Gallbladder (tissue), 1 donor: ENCODE measurements around a stretch of chr9.

DNA sequence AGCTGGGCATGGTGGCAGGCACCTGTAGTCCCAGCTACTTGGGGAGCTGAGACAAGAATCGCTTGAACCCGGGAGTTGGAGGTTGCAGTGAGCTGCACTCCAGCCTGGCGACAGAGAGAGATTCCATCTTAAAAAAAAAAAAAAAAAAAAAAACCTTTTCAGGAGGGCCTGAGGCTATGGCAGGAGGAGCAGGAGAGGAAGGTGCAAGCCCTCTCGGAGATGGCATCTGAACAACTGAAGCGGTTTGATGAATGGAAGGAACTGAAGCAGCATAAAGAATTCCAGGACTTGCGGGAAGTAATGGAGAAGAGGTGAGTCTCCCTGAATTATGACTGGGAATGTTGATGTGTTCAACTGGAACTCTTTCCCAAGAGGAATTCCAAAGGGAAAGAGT, 18.0 kb downstream of the GLE1 start:
- PRO-cap = no peak

DNA sequence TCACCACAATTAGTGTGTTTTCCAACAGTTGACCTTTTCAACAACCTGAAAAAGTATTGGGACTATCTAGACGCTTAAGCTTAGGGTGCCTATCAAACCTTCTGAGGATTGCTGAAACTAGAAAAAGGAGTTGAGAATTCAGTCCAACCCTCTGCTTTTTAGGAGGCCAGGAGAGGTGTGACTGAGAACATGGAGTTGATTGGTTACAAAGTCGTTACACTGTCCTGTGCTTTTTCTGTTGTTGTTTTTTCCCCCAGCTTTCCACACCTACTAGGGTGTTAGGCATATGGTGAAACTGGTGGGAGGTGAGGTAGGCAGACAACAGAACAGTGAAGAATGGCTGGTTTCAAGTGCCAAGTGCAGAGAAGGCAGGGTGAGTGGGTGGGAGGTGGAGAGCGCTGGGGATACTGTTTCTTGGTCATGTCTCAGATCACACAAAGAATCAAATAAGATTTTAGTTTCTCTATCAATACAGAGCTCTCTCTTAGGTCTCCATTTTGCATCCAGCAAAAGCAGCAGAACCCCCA, 2.2 kb upstream of the SPTAN1 start:
- PRO-cap = no peak

DNA sequence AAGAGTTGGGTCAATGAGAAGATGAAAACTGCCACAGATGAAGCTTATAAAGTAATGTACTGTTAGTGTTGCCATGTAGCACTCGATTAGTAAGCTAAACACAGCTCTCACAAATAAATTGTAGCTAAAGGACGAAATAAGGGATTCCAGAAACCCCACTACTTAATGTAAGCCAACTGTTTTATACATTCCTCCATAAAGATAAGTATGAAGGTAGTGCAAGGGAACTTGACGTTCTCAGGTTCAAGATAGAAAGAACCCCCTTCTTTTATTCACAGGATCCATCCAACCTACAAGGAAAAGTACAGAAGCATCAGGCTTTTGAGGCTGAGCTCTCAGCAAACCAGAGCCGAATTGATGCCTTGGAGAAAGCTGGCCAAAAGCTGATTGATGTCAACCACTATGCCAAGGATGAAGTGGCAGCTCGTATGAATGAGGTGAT, 30.4 kb downstream of the SPTAN1 start:
- PRO-cap = no peak

- PRO-cap = no peak
These were observed 27.3 kb downstream of the DYNC2I2 start for GRCh38 chr9:128629199-128629864.

DNA sequence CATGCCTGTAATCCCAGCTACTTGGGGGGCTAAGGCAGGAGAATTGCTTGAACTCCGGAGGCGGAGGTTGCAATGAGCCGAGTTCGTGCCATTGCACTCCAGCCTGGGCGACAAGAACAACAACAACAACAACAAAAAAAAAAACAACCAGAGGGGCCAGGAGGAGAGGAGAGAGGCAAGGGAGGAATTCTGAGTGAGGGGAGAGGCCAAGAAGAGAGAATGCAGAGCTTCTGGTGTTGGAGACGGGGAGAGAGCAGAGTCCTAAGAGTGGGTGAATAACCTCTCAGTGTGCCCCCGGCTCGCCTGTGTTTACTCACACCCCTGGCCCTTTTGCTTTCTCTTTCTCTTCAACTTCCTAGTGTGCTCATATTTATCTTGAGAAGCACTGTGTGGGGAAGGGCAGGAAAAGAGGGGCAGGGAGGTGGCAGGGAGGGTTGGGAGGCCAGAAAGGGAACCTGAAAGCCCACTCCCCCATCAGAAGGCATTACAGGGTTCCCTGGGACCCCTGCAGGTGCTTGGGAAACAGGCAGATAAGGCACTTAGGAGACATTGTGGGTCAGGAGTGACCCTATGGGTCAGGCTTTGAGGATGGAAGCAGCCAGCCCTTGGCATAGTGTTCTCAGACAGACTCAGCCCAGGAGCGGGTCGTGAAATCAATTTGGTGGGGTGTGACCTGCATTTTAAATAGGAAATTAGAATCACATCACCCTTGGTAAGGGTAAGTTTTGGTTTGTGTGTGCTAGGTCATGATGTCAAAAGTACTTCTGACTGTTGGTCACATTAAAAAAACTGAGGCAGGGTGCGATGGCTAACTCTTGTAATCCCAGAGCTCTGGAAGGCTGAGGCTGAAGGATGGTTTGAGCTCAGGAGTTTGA, 2.9 kb upstream of the SET start:
- PRO-cap = bidirectional peak, plus-strand start at position 373 of the sequence, minus-strand start at position 332 of the sequence

DNA sequence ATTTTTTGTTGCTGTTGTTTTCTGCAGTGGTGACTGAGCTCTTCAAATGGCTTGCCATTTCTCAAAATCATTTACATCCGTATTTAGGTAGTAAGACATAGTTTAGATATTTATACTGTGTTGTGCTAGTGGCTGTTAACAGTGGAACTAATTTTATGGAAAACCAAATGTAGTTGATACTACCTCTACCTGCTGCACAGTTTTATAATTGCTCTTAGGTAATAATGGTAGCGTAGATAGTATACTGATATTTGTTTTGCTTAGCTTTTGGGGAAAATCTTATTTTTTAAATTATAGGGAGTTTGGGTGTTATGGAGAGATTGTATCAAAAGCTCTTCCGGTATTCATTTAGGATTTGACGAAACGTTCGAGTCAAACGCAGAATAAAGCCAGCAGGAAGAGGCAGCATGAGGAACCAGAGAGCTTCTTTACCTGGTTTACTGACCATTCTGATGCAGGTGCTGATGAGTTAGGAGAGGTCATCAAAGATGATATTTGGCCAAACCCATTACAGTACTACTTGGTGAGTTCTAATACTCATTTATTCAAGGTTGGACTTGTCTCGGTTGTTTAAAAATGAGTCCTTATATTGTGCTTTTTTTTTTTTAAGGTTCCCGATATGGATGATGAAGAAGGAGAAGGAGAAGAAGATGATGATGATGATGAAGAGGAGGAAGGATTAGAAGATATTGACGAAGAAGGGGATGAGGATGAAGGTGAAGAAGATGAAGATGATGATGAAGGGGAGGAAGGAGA, 4.4 kb downstream of the SET start:
- PRO-cap = no peak

DNA sequence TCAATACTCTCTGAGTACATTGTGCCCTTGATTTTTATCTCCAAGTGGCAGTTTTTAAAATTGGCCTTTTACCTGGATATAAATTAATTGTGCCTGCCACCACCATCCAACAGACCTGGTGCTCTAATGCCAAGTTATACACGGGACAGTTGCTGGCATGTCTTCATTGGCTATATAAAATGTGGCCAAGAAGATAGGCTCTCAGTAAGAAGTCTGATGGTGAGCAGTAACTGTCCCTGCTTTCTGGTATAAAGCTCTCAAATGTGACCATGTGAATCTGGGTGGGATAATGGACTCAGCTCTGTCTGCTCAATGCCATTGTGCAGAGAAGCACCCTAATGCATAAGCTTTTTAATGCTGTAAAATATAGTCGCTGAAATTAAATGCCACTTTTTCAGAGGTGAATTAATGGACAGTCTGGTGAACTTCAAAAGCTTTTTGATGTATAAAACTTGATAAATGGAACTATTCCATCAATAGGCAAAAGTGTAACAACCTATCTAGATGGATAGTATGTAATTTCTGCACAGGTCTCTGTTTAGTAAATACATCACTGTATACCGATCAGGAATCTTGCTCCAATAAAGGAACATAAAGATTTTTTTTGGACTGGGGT, 6.4 kb upstream of the PKN3 start:
- PRO-cap = no peak

- PRO-cap = no peak
These were observed 1.0 kb downstream of the ZER1 start for GRCh38 chr9:128770800-128771041.

- PRO-cap = no peak
These were observed 515 bp downstream of the ZER1 start for GRCh38 chr9:128771042-128771782.

DNA sequence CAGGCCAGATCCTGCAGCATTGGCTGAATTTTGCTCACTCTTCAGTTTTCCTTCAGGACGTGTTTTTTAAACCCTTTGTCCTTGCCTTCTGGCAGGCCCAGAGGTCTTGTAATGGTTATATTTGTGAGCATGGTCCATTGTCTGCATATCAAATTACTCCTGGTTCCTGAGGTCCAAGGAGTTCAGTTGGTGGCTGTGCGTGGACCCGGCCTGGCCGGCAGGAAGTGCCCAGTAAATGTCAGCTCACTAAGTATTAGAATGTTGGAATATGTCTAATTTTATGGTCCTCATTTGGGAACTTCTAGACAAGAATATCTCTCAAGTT, 690 bp downstream of the TBC1D13 start:
- PRO-cap = no peak

DNA sequence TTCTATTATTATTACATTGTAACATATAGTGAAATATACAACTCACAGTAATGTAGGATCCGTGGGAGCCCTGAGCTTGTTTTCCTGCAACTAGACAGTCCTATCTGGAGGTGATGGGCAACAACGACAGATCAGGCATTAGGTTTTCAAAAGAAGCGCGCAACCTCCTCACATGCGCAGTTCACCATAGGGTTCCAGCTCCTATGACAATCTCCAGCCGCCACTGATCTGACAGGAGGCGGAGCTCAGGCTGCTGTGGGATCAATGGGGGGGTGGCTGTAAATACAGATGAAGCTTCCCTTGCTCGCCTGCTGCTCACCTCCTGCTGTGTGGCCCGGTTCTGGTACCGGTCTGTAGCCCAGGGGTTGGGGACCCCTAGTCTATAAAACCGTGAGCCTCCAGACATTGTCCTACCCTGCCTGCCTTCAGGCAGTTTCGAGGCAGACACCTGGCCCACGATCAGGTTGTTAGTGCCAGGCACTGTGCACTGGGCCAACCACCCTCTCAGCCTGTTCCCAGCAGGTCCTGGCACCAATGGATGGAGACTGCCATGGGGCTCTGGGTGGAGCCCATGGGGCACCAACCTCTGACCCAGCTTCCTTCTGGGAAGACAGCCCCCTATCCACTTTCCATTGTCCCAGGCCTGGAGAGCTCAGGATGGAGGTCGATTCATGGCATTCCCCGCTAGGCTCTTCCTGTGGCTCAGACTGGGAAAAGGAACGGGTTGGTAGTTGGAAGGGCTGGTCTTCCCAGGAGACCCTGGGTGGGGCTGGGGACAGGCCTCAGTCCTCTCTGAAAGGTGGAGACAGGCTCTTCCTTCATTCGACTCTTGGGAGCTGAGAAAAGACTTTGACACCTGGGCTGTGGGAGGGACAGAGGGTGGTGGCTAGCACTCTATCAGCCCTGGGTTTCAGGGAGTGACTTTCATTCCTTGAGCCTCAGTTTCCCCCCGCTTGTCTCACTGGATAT, 1.7 kb downstream of the ENDOG start:
- PRO-cap = no peak

GRCh38 chr9:128883239-128883386, 1.2 kb downstream of the LRRC8A start:
- PRO-cap = no peak

GRCh38 chr9:128898585-128899321, 16.8 kb downstream of the LRRC8A start:
- PRO-cap = no peak

DNA sequence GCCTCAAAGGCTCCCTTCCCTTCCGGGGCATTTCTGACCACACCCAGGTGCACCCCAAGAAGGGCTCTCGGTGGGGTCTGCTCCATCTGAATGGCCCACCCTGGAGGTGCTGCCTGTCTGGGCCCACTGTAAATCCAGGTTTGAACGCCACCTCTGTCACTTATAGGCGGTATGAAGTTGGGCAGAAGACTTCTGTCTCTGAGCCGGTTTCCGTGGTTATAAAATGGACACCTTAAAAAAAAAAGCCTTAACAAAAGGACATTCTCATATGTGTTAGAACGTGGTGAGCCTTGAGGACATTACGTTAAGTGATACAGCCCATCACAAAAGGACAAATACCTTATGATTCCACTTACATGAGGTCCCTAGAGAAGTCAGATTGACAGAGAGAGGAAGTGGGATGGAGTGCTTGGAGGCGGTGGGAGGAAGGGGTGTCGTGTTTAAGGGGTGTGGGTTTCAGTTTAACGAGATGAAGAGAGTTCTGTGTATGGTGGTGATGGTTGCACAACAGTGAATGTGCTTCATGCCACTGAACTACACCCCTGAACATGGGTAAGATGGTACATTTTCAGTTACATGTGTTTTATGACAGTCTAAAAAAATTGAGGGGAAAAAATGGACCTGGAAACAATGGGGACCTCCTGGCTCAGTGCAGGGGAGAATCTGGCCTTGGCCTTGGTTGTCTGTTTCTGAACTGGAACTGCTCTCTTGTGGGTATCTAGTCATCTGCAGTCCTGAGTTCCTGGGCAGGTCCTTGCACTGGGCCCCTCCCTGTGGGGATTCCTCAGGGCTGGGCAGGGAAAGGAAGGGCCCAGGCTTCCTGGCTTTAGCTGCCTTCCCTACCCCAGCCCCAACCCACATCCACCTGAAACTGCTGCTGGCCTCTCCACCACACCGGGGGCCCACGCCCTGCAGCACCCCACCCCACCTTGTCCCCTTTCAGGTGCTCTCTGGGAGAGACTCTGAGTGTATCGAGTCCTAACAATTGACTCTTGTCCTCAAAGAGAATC, 17.7 kb downstream of the LRRC8A start:
- PRO-cap = no peak

GRCh38 chr9:128902782-128903193, 18.0 kb upstream of the PHYHD1 start:
- PRO-cap = no peak

DNA sequence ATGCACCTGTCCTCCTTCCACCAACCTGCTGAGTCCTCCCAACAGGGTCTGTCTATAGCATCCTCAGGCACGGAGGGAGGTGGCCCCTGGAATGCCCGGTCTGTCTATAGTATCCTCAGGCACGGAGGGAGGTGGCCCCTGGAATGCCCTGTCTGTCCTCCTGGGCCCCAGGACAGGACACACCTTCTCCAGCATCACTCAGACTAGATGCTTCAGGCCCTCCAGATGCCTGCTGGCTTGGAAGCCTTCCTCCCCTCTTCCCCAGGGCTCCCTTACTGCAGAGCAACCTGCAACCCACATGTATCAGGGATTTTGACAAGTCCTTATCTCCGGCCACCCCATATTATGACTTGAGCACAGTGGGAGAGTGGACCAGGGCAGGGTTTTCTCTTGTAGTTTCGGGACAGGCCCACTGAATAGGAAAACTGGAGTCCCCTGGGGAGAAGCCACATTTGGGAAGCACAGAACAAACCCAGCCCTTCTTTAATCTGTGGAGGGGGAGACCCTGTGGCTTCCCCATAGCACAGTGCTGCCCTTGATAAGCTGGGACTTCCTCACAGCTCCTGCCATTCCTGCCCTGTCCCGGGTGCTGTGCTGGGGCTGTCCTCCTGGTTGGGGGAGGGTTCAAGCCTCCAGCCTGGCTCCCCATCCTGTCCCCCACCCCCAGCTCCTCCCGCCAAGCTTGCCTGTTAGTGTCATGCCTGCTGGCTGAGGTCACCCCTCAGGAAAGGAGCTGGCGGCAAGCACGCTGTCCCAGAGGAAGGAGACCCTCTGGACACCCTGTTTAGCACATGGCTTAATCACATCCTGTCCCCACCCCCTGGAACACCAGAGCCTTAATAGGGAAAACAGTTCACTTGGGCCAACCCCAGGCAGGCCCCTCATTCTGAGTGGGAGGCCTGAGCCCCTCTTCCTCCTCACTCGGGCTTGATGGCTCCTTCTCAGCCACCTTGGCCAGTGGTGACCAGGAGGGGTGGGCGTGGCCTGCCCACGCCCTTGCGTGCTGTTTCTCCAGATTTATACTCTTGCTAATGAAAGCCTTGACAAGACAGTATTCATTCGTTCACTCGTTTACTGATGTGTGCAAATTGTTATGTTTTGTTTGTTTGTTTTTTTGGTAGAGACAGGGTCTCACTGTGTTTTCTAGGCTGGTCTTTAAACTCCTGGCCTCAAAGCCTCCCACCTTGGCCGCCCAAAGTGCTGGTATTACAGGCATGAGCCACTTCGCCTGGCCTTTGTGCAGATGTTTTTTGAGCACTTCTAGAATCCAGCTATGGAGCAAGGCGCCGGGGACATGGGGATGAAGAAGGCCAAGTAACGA, 9.3 kb upstream of the PHYHD1 start:
- PRO-cap = no peak

DNA sequence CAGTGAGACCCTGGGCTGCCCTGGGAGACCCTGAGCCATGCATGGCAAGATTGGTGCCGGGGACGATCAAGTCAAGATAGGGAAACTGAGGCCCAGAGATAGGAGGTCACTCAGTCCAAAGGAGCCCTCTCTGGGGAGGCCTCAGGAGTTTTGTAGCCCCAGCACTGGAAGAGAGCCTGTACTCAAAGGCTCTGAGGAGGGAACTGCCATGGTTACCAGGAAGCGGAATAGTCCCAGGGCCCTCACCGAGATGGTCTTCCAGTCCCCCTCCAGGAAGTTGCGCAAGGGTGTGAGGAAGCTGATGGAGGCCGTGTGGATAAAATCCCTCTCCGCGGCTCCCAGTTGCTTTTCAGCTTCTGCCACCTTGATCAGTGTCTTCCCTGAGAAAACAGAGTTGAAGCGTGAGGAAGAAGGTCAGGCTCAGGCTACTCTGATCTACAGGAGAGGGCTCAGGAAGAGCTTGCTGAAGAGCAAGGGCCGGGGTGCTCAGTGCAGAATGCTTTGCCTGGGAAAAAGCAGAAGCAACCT, 13.5 kb downstream of the SH3GLB2 start:
- PRO-cap = no peak

DNA sequence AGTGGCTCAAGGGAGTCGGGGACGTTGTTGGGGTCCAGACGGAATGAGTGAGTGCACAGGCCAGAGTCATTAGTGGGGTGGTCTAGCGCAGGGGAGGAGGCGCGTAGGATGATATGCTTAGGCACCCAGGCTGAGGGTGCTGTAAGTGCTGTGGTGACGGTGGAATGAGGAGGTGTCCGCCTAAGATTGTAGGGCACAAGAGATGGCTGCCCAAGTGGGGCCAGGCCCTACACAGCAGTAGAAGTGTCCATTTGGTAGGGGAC, 704 bp downstream of the MIGA2 start:
- PRO-cap = no peak

DNA sequence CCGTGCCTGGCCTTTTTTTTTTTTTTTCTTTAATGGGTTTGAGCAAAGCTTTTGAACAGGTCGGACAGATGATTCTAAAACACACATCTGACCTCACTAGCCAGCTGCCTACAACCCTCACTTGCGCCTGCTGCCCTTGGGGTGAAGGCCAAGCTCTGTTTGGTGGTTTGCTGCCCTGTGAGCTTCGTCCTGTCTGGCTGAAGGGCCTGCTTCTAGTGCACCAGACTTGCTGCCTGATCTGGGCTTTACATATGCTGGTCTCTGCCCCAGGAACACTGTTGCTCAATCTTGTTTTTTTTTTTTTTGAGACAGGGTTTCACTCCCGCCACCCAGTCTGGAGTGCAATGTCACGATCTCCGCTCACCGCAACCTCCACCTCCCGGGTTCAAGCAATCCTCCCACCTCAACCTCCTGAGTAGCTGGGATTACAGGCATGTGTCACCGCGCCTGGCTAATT, 16.4 kb upstream of the DOLPP1 start:
- PRO-cap = no peak

GRCh38 chr9:129075722-129076537, 5.0 kb upstream of the DOLPP1 start:
- PRO-cap = no peak